Bronchus fibroblast of lung (primary cell): Measurements from ENCODE around the gene RPLP1.

DNA sequence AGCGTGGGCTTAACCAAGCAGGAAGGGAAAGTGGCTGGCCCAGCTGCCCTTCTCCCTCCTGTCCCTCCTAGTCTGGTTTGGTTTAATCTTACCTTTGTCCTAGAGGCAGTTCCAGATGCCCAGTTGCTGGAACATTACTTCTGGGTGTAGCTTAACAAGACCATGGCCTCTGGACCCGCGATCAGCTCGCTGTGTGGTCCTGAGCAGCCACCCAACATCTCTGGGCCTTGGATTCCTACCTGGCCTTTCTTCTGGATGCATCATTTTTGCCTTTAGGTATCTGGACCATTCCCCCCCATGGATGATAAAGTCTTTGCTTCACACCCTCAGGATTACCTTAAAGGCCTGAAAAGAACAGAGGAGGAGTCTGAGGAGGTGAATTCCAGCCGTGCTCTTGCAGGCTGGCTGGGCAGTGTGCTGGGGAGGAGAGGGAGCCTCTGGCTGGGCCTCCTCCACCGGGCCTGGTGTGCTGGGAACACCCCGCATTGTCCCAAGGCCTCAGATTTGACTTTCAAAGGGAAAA lies 15.6 kb downstream of the PAQR5 start:
- RAMPAGE, long total RNA: no peak

DNA sequence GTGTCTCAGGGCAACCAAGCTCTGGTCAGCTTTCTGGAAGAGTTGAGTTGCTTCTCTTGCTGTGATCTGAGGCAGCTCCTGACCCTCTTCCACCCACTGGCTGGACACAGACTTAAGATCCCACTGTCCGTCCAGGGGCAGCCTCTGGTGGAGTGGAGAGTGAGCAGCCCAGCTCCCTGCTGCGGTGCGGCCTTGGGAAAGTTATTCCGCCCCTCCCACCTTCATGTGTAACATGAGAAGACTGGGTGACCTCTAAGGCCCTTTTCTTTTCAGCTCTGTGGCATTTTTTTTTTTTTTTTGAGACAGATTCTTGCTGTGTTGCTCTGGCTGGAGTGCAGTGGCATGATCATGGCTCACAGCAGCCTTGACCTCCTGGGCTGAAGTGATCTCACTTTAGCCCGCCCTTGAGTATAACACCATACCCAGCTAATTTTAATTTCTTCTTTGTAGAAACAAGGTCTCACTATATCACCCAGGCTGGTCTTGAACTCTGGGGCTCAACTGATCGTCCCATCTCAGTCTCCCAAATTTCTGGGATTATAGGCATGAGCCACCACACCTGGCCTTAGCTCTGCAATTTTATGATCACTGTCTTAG lies 55.7 kb upstream of the KIF23 start:
- RAMPAGE, long total RNA: no peak

DNA sequence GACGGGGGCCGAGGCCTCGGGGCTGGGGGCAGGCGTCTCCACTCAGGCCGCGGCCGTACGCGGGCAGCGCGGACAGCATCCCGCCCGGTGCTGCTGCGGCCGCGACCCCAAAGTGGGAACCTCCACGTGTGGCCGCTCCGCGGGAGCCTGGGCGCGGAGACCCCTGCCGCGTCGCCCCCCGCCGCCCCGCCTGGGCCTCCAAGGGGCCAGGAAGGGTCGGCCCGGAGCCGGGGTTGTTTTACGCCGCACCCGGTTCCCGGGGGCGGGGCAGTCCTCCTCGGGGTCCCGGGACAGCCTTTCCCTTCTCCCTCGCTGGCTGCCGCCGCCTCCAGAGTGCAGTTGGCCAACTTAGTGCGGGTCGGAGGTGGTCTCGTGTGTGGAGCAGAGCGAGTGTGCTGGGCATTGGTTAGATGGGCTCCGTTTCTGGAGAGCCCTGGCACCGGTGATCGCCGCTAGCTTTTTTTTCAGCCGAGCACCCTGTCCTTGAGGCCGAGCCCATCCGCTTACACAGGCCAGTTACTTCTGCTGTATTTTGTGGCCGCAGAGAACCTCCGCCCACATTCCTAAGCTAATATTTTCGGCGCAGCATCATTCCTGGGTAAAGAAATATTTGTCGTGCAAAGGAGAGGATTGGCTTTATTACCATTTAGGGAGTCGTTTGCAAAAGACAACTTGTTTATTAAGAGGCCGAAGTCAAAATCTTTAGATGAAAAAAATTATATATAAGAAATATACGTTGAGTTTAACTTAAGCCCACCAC lies 543 bp downstream of the KIF23 start:
- RAMPAGE, long total RNA: no peak

- RAMPAGE, long total RNA: start-site peak on the plus strand at chr15:69452816-69452848, 1,921 and 2,824 reads in 2 replicates
Observed at GRCh38 chr15:69452254-69453261, at the start of gene RPLP1. Gene RPLP1, plus strand, starts transcription at chr15:69452818.

- RAMPAGE, long total RNA: no peak
Observed at GRCh38 chr15:69556266-69556849, 103.7 kb downstream of the RPLP1 start.

GRCh38 chr15:69561556-69562535 lies 109.2 kb downstream of the RPLP1 start:
- RAMPAGE, long total RNA: no peak

- RAMPAGE, long total RNA: no peak
Observed at GRCh38 chr15:69593925-69594998, 141.6 kb downstream of the RPLP1 start.

- RAMPAGE, long total RNA: no peak
Observed at GRCh38 chr15:69718781-69719412, 266.3 kb downstream of the RPLP1 start.

DNA sequence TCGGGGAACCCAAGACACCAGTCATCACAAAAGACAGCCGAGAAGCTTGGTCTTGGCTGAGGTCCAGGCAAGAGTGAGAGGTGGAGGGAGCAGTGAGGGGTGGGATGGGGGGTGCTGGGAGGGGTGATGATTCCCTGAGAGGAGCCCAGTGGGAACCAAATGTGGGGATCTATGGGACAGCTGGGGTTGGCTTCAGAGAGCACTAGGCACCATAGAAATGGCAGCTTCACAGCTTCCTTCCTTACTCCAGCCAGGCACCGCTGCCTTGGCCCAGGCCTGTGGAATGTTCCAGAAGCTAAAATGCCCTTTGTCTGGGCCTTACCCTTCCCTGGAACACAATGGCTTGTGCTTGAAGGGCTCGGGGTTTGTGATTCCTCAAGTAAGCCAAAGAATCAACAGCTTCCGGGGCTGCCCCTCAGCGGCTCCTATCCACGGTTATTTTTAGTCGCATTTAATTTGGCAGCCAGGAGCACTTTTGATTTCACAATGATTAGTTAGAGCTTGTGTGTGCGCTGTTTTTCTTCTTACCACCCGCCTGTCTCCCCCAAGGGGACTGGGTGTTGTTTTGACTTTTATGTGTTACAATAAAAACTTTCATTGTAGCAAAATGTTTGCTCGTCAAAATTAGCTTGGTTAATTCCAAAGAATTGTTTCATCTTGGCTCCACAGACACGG lies 74.0 kb downstream of the TLE3 start:
- RAMPAGE, long total RNA: no peak

GRCh38 chr15:70049271-70050023 lies 48.3 kb downstream of the TLE3 start:
- RAMPAGE, long total RNA: no peak

DNA sequence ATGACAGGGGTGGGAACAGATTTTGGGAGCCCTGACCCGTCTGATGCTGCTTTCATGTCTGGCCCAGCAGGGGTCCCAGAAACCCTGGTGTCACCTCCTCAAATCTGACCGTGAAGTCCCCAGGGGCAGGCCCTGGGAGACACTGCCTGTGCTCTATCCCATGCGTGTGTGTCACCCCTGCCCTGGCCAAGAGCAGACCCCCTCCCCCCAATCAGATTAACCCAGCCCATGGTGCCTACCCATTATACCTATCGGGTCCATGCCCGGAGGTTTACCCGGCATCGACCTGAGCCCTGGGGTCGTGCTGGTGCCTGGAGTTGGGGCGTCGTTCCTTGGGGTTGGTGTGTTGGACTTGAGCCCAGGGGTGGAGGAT lies 39.8 kb downstream of the TLE3 start:
- RAMPAGE, long total RNA: no peak

DNA sequence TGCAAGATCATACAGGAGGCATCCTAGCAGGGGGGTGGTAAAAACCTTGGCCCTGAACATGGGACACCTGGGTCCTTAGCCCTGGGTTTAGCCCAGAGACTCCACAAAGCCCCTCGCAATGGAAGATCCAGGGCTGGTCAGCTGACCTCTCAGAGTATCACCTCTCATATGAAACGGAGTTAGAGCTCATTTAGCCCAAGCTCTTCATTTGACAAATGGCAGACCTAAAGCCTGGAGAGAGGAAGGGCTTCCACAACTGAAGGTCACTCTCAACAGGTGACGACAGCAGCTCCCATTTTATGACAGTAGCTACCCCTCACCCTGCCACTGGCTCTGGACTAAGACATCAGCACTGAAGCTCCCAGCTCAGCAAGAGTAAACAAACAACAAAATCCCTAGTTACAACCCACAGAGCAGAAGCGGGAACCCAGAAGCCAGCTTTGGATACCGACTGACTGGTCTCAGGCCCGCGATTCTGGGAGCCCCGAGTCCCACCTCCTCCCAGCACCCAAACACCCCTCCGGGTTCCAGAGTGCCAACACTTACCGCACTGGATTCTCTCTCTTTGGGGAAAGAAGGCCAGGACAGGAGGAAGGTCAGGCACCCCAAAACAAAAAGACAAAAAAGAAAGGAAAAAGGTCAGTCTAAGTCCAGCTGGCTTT lies 33.7 kb downstream of the TLE3 start:
- RAMPAGE, long total RNA: no peak

GRCh38 chr15:70092491-70093075 lies 5.1 kb downstream of the TLE3 start:
- RAMPAGE, long total RNA: no peak

GRCh38 chr15:70093076-70094163 lies 4.3 kb downstream of the TLE3 start:
- RAMPAGE, long total RNA: no peak

DNA sequence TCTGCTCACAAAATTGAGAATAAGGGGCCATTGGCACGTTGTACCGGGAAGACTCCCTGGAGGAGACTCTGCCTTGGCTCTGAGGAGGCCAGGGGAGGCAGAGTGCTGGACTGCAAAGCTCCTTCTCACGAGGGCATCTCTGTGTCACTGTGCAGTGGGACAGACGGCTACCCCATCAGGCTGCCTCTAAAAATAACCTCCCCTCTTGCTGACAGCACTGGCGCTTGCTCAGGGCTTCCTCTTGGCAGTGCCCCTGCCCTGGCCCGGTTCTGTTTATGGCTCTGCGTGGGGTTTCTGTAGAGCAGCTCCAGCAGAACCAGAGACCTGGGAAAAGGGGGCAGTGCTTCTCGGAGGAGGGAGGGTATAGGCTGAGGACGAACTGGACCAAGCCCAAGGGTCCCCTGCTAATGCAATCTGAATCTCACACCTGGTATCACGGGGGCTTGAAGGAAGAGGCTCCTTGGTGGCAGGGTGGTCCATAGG lies 63.1 kb upstream of the TLE3 start:
- RAMPAGE, long total RNA: no peak

- RAMPAGE, long total RNA: no peak
Observed at GRCh38 chr15:70258305-70259423, 160.9 kb upstream of the TLE3 start.

- RAMPAGE, long total RNA: no peak
Observed at GRCh38 chr15:70354481-70355050, 256.8 kb upstream of the TLE3 start.

DNA sequence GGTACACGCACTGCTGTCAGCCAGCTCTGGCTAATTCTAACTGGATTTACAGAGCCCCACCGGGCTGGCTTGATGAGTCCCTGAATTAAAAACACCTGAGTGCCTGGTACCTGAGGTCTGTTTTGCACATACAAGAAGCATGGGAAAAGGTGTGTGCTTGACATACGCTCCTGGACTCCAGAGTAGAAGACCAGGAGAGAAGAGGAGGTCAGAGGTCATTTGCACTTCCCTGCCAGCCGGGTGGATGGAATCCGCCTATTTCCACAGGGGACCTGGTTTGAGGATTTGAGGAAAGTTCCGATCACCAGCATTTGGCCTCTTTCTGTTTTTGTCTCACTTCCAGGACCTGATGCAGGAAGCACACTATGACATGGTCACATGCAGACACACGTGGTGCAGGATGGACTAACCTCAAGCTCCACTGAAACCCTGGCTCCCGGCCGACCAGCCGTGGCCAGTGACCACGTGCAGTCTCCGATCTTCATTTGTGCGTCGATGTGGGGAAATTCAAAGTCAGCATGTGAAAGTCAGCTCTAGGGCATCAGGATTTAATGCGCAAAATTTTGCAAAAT lies 303.5 kb downstream of the UACA start:
- RAMPAGE, long total RNA: no peak

- RAMPAGE, long total RNA: no peak
Observed at GRCh38 chr15:70715870-70716534, 47.4 kb downstream of the UACA start.

GRCh38 chr15:70765830-70766289 lies 2.5 kb upstream of the UACA start:
- RAMPAGE, long total RNA: no peak